Epidermal melanocyte (primary cell): ENCODE measurements around the genes HTR2B and B3GNT7.

- RRBS, result no CpG with 5 or more reads among the region's 7 CpGs
Observed at GRCh38 chr2:230128831-230129519, 60.3 kb upstream of the SLC16A14 start.

GRCh38 chr2:230257644-230258221, 32.2 kb downstream of the SP140 start:
- RRBS, result no CpG with 5 or more reads among the region's 6 CpGs

- RRBS, result no CpG with 5 or more reads among the region's 1 CpG
Observed at GRCh38 chr2:230466126-230466524, 50.1 kb downstream of the SP100 start.

DNA sequence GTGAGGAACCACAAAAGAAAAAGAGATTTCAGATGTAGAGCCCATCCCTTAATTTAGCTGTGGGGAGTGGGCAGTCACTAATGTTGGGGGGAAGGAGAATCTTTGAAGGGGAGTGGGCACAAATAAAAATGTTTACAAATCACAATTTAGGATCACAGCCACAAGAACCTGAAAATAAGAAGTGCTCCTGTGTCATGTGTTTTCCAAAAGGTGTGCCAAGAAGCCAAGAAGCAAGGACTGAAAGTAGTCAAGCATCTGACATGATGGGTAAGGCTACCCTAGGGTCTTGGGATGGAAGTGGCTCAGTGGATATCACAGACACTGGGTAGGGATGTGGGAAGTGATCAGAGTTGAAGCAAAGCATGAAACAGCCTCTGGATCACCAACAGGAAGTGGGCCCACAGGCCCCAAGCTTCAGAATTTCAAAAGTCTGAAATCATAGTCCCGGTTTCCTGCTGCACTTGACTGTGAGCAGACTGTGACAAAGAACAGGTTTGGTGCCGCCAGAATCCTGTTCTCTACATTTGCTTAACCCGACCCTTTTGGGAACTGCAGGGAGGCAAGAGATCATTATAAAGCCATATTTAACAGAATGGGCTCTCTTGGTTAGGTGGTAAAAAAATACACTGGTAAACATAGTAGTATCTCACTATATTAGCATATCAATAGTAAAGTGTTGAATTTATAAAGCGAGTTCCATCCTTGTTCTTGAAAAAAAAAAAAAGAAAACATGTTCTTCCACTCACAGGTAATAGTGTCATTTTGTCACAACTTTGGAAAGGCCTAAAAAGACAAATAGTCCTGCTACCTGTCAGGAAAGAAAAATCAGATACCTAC, 57.4 kb downstream of the SP100 start:
- RRBS, result no CpG with 5 or more reads among the region's 4 CpGs

DNA sequence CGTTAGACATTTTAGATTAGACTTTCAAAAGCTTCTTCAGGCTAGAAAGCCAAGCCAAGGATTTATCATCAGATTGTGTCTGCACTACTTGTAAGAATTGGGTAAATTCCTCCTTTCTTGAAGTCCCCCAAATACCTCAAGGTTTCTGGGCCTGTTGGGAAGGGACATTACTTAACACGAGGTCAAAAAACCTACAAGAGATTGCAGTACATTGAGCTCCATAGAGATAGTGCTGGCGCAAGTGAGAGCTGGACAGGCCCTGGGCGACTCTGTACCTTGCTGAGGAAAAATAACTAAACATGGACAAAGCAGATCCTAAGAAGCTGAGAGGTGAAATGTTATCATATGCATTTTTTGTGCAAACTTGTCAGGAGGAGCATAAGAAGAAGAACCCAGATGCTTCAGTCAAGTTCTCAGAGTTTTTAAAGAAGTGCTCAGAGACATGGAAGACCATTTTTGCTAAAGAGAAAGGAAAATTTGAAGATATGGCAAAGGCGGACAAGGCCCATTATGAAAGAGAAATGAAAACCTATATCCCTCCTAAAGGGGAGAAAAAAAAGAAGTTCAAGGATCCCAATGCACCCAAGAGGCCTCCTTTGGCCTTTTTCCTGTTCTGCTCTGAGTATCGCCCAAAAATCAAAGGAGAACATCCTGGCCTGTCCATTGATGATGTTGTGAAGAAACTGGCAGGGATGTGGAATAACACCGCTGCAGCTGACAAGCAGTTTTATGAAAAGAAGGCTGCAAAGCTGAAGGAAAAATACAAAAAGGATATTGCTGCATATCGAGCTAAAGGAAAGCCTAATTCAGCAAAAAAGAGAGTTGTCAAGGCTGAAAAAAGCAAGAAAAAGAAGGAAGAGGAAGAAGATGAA, 99.0 kb downstream of the SP100 start:
- RRBS, result no CpG with 5 or more reads among the region's 8 CpGs

DNA sequence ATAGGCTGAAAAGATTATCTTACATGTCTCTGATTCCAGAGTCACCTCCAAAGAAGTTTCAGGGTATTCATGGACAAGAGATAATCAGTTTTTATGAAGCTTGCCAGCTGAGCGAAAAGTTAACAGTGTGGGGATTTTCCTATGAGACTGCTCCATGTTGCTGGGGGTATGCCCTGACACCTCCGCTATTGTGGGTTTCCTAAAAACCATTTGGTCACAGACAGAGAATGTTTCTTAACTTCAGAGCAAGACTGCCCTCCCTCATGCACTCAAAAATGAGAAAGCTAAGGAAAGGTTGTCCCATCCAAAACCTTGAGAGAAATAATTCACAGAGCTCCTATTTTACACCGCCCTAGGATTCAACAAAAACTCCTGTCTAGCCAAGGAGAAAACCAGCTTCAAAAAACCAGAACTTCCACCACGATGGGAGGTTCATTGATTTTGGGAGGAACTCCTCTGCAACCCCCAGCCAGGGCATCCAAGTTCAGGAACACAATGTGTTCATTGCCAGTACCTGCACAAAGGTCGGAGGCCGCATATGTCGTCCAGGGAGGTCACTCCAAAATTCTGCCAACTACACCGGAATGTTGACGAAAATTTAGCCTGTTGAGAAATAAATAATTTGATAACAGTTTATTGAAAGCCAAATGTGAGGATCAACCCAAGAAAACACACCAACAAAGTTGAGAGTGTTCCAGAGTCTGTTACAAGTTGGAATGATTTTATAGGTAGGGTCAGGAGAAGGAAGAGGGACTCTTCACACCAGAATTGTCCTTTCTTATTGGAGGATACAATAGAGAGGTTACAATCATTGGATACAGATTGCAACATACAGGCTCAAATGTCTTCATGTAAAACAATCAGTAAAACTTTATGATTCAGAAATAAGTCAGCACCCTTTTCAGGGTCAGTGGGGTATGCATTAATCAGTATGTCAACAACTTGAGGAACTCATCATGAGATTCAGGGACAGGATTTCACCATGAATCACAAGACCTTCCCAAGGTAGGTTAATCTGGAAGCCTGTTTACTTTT, 104.4 kb downstream of the SP100 start:
- RRBS, result no CpG with 5 or more reads among the region's 9 CpGs

DNA sequence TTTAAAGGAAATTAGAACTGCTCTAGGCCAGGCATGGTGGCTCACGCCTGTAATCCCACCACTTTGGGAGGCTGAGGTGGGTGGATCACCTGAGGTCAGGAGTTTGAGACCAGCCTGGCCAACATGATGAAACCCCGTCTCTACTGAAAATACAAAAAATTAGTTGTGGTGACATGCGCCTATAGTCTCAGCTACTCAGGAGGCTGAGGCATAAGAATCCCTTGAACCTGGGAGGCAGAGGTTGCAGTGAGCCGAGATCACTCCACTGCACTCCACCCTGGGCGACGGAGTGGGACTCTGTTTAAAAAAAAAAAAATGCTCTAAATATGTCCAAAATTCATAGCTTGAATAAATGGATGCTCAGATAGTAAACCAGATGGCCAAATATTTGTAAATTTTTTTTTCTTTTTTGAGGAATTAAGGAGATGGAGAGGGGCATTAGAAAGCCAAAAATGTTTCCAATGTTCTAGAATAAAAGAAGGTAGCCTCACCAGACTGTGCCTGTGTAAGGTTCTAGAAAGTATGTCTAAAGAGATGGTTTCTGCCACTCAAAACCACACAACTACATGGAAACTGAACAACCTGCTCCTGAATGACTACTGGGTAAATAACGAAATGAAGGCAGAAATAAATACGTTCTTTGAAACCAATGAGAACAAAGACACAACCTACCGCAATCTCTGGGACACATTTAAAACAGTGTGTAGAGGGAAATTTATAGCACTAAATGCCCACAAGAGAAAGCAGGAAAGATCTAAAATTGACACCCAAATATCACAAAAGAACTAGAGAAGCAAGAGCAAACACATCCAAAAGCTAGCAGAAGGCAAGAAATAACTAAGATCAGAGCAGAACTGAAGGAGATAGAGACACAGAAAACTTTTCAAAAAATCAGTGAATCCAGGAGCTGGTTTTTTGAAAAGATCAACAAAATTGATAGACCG, 62.9 kb upstream of the ITM2C start:
- RRBS, result no CpG with 5 or more reads among the region's 10 CpGs

- RRBS, result no CpG with 5 or more reads among the region's 9 CpGs
Observed at GRCh38 chr2:230878769-230879289, 14.1 kb downstream of the ITM2C start.

- RRBS, result no CpG with 5 or more reads among the region's 3 CpGs
Observed at GRCh38 chr2:230981904-230982125, 14.1 kb upstream of the SPATA3 start.

GRCh38 chr2:231124793-231125151, at the start of gene HTR2B:
Gene HTR2B (minus strand): TSS chr2:231125042.
- RRBS, result no CpG with 5 or more reads among the region's 5 CpGs

- RRBS, result no CpG with 5 or more reads among the region's 4 CpGs
Observed at GRCh38 chr2:231161787-231162414, 36.5 kb upstream of the ARMC9 start.

DNA sequence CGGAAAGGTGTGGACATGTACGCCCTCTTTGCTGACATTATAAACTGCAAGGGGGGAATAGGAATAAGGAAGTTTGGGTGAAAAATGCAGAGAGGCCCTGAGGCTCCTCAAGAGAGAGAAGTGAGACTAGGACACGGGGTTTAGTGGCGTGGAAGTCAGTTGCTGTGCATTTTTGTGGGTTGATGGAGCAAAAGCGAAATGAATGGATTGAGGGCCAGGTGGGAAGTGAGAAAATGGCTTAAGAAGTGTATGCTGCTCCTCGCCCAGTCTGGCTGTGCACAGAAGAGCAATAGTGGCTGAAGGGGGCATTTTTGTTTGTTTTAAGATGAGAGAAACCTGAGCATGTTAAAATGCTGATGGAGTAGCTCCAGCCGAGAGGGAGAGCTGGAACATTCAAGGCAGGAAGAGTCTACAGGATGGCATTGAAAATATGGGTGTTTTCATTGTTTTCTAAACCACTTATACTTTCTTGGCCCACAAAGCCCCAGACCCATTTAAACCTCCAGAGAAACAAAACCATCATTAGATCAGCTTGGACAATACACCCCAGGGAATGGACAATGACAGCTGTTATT, 96.1 kb upstream of the B3GNT7 start:
- RRBS, result no CpG with 5 or more reads among the region's 7 CpGs

DNA sequence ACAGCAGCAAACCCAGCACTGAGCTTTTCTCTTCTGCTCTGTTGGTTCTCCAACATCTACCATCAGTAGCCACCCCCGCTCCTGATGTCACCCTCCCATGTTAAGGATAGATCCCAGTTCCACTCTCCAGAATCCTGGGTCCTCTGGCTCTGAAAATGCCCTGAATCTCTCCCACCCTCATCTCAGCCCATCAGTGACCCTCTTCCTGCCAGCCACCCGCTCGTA, 13.0 kb upstream of the B3GNT7 start:
- RRBS, result no CpG with 5 or more reads among the region's 3 CpGs

DNA sequence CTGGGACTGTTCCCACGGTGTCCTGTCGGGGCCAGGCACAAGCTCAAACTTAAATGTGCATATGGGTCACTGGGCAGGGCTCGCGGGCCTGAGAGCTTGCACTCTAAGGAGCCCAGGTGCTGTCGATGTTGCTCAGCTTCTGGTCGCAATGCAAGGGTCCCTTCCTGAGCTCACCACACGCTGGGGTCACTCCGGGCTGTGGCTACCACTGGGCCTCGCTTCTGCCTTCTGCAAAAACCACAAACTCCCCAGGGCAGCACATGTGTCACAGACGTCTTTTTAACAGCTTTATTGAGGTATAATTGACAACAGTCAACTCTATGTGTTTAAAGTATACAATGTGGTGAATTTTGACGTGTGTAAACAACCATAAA, 11.9 kb upstream of the B3GNT7 start:
- RRBS, result no CpG with 5 or more reads among the region's 11 CpGs

DNA sequence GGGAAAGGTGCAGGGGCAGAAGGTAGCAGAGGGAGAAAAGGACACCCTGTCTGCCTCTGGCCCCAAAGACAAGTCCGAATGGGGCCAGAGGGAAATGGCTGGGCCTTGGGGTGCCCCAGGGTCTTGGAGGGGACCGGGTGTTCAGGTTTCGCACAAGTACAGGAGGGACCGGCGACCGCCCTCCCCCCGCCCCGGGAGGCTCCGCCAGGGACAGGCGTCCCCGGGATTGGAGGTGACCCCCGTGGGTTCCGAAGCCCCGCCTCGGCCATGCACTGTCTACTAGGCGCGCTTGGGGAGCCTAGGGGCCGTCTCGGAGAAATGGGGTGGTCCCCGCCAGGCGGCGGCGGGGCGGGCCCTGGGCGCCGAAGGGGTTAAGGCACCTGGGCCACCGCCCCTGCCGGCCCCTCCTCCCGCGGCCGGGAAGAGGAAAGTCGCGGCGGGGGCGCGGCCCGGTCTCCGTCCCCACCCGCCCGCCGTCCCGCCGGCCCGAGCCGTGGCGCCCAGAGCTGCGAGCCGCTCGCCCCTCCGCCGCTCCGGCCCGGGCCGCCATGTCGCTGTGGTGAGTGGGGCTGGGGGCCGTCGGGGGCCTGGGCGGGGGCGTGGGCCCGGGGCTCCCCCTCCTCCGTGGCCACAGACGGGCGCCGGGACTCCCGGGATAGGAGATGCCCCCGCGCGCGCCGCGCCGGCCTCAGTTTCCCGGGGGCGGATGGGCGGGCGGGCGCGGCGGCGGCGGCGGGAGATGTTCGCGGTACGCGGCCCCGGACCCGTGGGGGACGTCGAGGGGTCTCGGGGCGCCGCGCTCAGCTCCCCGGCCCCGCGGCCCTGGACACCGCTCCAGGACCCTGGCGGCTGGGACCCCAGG, at the start of gene B3GNT7:
TSS of gene B3GNT7 (plus strand) at position 455 of the 862 bp plus-strand sequence.
- RRBS, result 6% methylated on average over 47 of the region's 99 CpGs

GRCh38 chr2:231456418-231457103, 7.7 kb downstream of the NCL start:
- RRBS, result no CpG with 5 or more reads among the region's 6 CpGs

DNA sequence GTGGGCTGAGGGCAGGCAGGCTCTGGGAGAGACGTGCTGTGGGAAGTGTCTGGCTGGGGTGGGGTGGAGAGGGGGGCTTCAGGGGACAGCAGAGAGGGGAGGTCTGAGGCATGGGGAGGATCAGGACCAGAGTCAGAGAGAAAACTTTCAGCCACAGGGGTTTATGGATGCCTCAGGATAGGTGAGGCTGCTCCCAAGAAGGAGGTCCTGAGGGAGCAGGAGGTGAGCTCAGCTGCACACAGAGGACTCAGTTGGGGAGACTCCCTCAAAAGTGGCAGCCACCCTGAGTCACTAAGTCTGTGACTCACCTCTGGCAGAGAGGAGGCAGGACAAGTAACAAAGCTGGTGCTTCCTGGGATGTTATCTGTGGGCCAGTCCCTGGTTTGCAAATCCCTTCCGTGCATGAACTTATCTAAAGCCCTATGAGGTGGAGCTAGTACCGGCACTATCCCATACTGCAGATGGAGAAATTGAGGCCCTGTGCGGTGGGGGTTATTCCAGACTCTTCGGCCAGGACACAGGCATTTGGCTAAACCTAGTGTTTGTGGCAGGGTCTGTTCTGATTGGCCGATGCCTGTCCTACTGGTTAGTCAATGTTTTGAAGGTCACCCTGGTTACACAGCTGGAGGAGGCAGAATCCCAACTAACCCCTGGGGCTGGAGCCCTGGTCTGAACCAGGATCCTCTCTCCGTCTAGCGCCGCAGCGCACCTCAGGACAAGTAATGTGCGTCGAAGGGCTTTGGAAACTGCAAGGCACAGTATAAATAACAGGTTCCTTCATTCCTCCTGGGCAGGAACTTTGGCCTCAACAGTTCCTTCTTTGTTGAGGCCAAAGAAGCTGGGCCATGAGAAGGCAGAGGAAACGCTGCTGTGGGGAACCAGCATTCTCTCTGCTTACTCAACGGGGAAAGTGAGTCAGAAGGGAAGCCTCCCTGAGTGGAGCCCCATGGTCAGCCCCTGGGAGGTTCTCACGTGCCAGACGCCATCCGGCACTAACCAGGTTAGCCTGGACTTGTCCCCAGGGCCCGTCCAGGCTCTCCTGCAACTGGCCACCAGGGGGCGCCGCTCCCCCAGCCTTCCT, 19.4 kb downstream of the TEX44 start:
- RRBS, result no CpG with 5 or more reads among the region's 20 CpGs

GRCh38 chr2:231615350-231615875, 22.7 kb downstream of the TEX44 start:
- RRBS, result 70% methylated on average over 4 of the region's 22 CpGs

DNA sequence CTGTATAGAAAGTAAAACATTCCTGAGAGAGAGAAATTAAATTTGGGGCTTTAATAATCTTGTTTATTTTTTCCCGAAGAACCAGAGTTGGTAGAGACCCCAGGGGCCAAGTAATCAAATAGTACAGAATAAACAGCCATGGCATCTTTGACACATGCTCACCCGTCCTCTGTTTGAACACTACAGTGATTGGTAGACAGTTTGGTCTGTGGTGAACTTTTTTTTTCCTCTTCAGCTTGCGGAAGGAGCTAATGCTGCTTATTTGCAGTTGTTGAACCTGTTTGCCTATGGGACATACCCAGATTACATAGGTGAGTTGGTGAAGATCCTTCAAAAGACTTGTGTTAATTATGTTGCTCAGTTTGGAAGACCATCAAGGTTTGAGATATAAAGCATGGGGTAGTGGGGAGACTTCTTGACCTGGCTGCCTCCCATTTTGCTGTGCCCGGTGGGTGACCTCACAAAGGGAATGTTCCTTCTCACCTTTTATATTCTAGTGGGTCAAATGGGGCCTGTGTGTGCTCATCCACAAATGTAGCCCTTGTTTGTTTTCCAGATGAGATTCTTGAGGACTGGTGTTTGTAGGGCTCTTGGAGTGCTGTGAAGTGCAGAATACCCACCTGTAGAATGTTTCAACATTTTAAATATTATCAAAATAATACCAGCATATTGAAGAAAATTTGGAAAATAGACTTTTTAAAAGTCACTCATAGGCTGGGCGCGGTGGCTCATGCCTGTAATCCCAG, 5.4 kb downstream of the COPS7B start:
- RRBS, result no CpG with 5 or more reads among the region's 6 CpGs